HT1080 (cell line): ENCODE measurements around a stretch of chr14.

GRCh38 chr14:93824533-93824777, 36.2 kb upstream of the PRIMA1 start:
RAMPAGE:
- cytosol, long total RNA = no peak
- long total RNA = no peak
- nucleus, long total RNA = no peak

DNA sequence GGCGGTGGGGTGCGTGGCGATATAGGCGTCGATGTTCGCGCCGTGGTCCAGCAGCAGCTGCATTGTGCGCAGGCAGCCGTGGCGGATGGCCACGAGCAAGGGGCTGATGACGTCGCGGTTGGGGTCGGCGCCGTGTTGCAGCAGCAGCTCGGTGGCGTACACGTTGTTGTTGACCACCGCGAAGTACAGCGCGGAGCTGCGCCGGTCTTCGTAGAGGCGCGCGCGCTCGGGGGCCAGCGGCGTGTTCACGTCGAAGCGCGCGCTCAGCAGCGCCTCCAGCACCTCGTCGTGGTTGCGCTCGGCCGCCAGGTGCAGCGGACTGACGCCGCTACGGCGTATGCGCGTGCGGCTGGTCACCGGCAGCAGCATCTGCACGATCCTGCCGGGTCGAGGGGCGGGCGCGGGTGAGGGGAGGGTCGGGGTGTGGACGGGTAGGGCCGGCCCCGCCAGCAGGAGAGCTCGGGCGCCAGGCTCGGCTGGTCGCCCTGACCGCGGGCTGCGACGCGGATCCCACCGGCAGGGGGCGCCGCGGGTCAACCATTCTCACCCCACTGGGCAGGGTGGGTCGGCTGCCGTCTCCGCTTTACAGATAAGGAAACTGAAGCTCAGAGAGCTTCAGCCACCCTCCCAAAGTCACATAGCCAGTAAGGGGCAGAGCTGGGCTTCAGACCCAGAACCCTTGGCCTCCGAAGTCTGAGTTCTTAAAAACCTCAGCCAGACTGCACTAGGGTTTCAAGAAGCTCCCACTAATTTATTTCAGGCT, 12.3 kb downstream of the FAM181A start:
RAMPAGE:
- cytosol, long total RNA = no peak
- long total RNA = no peak
- nucleus, long total RNA = no peak

RAMPAGE:
- cytosol, long total RNA = no peak
- long total RNA = no peak
- nucleus, long total RNA = no peak
Measured at GRCh38 chr14:93973284-93973983, 2.9 kb downstream of the ASB2 start.

RAMPAGE:
- cytosol, long total RNA = no peak
- long total RNA = no peak
- nucleus, long total RNA = no peak
Measured at GRCh38 chr14:94028250-94028951, 2.3 kb downstream of the OTUB2 start.

RAMPAGE:
- cytosol, long total RNA = no peak
- long total RNA = no peak
- nucleus, long total RNA = no peak
Measured at GRCh38 chr14:94041438-94041795, 15.3 kb downstream of the OTUB2 start.

RAMPAGE:
- cytosol, long total RNA = no peak
- long total RNA = no peak
- nucleus, long total RNA = no peak
Measured at GRCh38 chr14:94066084-94066860, 14.7 kb downstream of the DDX24 start.

RAMPAGE:
- cytosol, long total RNA = no peak
- long total RNA = no peak
- nucleus, long total RNA = no peak
Measured at GRCh38 chr14:94109185-94109784, 20.1 kb downstream of the IFI27L2 start.

GRCh38 chr14:94180541-94181120, 6.5 kb downstream of the PPP4R4 start:
RAMPAGE:
- cytosol, long total RNA = no peak
- long total RNA = no peak
- nucleus, long total RNA = no peak

DNA sequence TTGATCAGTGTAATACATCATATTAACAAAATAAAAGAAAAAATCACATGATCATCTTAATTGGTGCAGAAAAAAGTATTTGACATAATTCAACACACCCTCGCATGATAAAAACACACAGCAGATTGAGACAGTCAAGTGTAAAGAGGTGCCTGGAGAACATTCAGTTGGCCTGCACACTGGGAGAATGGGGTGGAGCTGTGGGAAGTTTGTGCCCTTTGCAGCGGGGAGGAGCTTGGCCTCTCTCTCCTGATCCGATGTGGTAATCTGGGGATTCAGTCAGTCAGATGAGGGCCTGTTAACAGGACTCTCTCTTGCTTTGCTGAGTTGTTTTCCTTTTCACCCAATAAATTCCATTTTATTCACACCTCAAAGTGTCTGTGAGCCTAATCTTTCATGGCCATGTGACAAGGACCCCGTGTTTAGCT, 5.9 kb downstream of the SERPINA6 start:
RAMPAGE:
- cytosol, long total RNA = no peak
- long total RNA = no peak
- nucleus, long total RNA = no peak

RAMPAGE:
- cytosol, long total RNA = no peak
- long total RNA = no peak
- nucleus, long total RNA = no peak
Measured at GRCh38 chr14:94486613-94486890, 10.6 kb upstream of the SERPINA9 start.

RAMPAGE:
- cytosol, long total RNA = no peak
- long total RNA = no peak
- nucleus, long total RNA = no peak
Measured at GRCh38 chr14:94542281-94542866, 18.9 kb upstream of the SERPINA4 start.

GRCh38 chr14:94613561-94614145, 1.5 kb downstream of the SERPINA3 start:
RAMPAGE:
- cytosol, long total RNA = no peak
- long total RNA = no peak
- nucleus, long total RNA = no peak

RAMPAGE:
- cytosol, long total RNA = no peak
- long total RNA = no peak
- nucleus, long total RNA = no peak
Measured at GRCh38 chr14:94620824-94621855, 8.9 kb downstream of the SERPINA3 start.

RAMPAGE:
- cytosol, long total RNA = no peak
- long total RNA = no peak
- nucleus, long total RNA = no peak
Measured at GRCh38 chr14:94772874-94773588, 3.1 kb upstream of the GSC start.

DNA sequence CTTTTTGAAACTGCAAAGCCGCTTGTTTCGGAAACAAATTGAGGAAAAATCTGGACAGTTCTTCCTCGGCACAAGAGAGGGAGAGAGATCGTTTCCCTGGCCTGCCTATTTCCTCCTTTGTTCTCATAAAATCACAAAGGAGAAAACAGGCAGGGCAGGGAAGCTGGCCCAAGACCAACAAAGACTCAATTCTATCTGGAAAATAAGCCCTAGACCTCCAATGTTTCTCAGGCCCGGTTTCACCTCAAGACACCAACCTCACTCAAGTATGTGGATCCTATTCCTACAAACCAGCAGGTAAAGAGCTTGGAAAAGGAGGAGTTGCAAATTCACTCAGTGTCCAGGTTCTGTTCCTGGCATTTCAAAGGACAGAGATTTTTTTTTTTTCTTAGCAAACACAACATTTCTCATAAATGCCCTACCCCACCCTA, 19.5 kb downstream of the DICER1 start:
RAMPAGE:
- cytosol, long total RNA = no peak
- long total RNA = no peak
- nucleus, long total RNA = no peak

DNA sequence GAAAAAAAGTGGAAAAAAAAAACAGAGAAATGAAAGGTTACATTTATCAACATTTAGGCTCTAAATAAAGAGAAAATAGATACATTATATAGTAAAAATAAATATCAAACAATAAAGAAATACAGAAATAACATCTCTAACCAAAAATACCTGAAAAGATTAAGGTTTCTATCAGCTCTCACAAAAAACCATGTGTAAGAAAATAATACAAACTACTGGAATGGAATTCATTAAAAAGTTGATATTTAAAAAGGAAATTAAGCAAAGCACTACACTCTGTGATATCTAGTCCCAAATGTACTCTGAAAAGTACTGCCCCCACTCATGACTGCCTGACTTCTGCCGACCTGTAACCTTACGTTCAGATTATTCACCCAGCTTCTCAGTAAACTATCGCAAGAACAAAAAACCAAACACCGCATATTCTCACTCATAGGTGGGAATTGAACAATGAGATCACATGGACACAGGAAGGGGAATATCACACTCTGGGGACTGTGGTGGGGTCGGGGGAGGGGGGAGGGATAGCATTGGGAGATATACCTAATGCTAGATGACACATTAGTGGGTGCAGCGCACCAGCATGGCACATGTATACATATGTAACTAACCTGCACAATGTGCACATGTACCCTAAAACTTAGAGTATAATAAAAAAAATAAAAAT, 18.9 kb downstream of the DICER1 start:
RAMPAGE:
- cytosol, long total RNA = no peak
- long total RNA = no peak
- nucleus, long total RNA = no peak

DNA sequence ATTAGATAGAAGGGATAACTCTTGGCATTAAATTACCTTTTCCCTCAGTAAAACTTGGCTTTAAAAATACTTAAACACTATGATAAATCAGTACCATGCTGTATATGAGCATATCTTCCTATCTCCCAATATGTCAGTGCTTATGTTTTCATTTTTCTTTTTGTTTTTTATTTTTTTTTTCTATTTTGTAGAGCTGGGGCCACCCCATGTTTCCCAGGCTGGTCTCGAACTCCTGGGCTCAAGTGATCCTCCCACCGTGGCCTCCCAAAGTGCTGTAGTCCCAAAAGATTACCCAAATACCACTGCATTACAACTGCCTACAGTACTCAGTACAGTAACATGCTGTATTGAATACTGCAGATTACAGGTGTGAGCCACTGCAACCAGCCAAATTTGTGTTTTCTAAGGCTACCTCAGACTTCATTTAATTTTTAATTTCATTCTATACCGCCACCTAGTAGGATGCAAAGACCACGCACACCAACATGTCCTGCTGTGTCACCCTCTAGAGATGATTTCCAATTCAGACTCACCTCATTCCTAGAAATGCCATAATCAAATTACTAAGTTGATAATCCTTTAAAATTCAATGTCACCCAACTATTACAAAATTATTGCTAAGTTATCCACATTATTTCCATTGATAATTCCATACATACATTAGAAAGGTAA, 15.2 kb downstream of the DICER1 start:
RAMPAGE:
- cytosol, long total RNA = no peak
- long total RNA = no peak
- nucleus, long total RNA = no peak

DNA sequence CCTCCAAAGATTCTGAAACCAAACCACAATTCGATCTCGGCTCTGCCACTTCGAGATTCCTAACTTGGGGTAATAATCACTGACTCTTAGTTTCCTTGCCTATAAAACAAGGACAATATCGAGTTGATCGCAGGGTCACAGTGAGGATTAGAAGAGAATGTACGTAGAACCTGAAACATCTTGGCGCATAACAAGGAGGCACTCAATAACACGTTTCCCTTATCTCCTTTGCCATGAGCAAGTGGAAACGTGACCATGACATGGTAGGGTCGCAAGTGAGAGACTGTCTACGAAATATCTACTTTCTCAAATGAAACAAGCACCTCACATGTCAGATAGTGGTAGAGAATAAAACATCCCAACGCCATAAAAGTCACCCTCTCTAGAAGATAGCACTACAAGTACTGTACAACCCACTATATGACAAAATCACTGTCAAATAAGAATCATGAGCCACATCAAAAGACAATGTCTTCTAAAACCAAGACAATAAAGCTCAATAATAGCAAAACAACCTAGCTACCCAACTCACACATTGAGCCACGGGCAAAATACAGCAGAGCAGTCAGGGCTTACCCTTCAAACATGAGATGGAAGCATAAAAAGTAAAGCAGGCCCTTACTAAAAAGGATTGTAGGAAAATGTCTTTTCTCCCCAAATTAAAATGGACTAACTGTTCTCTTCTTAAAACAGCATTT, 2.1 kb downstream of the DICER1 start:
RAMPAGE:
- cytosol, long total RNA = no peak
- long total RNA = no peak
- nucleus, long total RNA = no peak

GRCh38 chr14:95217204-95217859, 60.0 kb upstream of the DICER1 start:
RAMPAGE:
- cytosol, long total RNA = no peak
- long total RNA = no peak
- nucleus, long total RNA = no peak

GRCh38 chr14:95233453-95234349, 76.4 kb upstream of the DICER1 start:
RAMPAGE:
- cytosol, long total RNA = no peak
- long total RNA = no peak
- nucleus, long total RNA = no peak